ENCODE measurements around a stretch of chr10.

DNA sequence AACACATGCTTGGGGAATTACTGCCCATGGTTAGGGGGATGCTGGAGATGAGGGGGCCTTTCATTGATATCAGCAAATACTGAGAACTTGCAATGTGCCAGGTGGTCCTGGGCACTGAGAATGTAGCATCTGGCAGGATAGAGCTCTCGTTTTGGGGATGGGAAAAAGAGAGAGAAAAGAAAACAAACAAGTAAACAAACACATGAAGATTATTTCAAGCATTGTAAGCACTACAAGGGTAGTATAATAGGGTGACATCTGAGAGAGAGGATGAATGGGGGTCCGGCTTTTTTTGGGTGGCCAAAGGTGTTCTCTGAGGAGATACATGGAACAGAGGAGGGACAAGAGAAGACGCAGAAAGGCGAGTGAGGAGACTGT is 484.9 kb downstream of the RPS24 start:
- PRO-cap = no peak

DNA sequence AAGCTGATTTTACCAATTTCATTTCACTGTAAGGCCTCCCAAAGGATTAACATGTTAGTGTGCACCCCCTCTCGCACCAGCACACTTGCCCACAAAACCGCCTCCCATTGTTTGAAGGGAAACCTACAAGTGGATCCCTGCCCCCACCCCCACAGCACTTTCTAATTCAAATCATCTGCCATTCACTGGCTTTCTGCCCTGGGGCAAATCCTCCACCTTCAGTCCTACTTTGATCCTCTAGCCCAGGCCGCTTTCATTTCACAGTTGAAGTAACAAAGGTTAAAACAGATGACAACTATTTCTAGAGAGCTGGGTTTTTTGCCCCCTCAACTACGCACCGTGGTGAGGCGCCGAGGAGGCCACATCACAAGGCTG is 517.5 kb upstream of the ZMIZ1 start:
- PRO-cap = no peak

GRCh38 chr10:78744656-78745096 is 324.1 kb upstream of the ZMIZ1 start:
- PRO-cap = no peak

GRCh38 chr10:78851452-78852270 is 217.1 kb upstream of the ZMIZ1 start:
- PRO-cap = no peak

GRCh38 chr10:78962585-78962872 is 106.2 kb upstream of the ZMIZ1 start:
- PRO-cap = no peak

- PRO-cap = bidirectional peak, plus-strand start at chr10:78974264, minus-strand start at chr10:78974233
These were observed 94.8 kb upstream of the ZMIZ1 start for GRCh38 chr10:78973979-78974398.

- PRO-cap = no peak
These were observed 48.9 kb upstream of the ZMIZ1 start for GRCh38 chr10:79019945-79020174.

GRCh38 chr10:79022573-79023025 is 46.2 kb upstream of the ZMIZ1 start:
- PRO-cap = no peak

GRCh38 chr10:79079593-79080049 is 10.9 kb downstream of the ZMIZ1 start:
- PRO-cap = no peak

DNA sequence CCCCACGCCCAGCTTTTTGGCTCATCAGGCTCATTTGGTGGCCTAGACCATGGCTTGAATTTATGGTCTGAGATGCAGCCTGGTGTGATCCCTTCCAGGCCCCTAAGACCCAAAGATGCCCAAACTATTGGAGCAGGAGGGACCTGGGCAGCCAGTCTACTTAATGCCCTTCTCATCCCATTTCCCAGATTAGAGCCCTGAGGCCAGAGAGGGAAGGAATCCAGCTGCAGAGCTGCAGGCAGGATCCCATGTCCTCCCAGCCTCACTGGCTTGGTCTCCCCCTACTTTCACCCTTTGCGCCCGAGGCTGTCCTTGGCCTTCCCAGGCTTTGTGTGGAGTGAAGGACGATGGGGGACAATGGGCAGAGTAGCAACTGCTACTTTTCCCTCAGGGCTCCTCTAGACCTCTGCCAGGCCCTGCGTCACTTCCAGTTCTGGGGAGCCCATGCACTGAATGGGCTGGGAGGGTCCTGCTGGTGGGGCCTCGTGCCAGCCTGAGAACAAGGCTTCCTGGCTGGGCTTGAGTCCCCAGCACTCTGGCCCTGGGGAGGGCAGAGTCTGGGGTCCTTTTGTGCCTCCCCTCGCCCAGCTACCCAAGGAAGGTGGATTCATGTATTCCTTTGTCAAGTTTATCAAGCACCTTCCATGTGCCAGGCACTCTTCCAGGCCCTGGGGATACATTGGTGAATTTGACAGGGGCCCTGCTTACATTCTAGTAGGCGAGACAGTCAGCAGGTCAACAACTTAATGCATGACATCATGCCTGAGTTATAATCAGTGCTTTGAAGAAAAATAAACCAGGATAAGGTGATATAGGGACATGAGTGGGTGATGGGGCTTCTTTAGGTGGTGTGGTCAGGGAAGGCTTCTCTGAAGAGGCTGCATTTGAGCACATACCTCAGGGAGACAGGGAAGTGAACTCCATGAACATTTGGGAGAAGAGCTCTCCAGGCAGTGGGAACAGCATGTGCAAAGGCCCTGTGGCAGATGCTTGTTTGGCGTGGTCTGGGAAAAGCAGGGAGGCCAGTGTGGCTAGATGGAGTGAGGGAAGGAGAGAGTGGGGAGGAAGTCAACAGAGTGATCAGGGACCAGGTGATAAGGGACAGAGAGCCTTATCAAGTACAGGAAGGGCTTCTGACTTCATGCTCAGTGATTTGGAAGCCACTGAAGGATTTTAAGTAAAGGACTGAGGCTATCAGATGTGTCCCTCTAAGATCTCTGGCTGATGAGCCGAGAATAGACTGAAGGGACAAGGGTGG is 14.0 kb downstream of the ZMIZ1 start:
- PRO-cap = no peak

GRCh38 chr10:79084882-79085713 is 16.3 kb downstream of the ZMIZ1 start:
- PRO-cap = no peak

- PRO-cap = no peak
These were observed 34.2 kb downstream of the ZMIZ1 start for GRCh38 chr10:79102822-79103600.

GRCh38 chr10:79215839-79216319 is 131.4 kb upstream of the PPIF start:
- PRO-cap = no peak

GRCh38 chr10:79221581-79222074 is 125.6 kb upstream of the PPIF start:
- PRO-cap = no peak

DNA sequence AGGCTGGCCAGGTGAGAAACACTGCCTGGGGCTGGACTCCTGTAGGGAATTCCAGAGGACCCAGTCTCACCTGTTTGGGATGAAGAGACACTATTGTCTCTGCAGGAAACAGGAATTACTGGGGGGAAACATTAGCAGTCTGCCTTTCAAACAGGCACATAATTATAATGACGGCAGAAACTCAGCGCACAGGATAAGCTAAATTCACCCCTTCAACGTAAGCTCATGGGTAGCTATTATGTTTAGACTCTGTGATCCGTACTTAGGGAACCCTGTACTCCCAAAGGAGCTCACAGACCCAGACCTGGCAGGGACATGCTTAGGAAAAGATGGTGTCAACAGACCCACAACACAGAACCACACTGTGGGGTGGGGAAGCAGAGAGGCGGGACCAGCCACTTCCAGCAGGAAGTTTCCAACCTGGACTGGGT is 117.8 kb upstream of the PPIF start:
- PRO-cap = no peak

DNA sequence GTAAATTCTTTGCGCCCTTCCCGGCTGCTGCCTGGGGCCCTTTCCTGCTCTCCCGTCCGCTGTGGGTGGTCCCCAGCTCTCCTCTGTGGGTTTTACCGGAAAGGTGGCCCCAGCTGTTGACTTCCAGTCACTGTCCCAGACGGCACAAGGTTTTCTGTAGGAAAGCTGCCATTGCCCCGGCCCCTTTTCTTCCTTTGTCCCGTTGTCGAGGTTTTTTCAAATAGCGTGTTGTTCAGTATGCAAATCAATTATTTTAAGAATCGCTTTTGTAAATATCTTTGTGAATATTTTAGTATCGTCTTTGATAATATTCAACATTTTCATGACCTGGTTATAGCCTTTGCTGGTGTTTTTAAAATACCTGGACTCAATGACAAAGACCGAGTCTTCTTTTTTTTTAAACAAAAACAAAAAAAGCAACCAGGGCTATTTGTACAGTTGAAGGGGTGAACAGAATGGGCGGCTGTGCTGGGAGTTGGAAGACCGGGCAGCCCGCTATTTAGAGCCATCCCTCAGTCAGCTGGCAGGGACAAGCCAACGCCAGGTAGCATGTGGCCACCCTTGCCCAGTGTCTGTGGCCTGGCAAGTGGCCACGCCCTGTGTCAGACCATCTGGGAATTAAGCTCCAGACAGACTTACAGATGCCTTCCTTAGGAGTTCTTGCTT is 32.8 kb upstream of the PPIF start:
- PRO-cap = no peak

- PRO-cap = no peak
These were observed 8.1 kb downstream of the PPIF start for GRCh38 chr10:79355248-79355973.

DNA sequence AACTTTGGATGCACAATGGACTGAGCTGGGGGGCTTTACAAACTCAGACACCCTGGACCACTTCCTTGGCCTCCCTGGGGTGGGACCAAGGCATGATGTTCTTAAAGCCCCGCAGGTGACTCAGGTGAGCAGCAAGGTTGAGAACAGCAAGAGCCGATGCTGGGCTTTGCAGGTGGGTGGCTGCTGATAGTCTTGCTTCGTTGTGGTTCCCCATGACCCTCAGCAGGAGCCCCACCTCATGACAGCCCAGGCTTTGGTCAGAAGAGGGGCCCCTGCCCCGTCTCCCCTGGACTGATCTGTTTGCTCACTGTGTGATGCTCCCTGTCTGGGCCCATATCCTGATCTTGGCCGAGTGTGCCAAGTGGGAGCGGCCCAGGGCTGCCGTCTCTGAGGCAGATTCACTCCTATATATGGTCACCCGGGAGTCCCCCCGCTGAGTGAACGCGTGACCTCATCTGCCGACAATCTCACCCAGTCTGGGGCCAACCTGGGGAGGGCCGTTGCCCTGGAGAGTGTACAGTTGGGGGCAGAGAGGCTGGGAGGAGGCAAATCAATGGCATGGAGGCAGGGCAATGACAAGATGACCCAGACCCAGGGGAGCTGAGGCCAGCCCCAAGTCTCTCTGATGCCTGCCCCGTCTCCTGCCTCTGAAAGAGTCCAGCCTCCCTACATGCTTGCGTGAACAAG is 34.5 kb downstream of the PPIF start:
- PRO-cap = bidirectional peak, plus-strand start at position 588 of the sequence, minus-strand start at position 293 of the sequence

DNA sequence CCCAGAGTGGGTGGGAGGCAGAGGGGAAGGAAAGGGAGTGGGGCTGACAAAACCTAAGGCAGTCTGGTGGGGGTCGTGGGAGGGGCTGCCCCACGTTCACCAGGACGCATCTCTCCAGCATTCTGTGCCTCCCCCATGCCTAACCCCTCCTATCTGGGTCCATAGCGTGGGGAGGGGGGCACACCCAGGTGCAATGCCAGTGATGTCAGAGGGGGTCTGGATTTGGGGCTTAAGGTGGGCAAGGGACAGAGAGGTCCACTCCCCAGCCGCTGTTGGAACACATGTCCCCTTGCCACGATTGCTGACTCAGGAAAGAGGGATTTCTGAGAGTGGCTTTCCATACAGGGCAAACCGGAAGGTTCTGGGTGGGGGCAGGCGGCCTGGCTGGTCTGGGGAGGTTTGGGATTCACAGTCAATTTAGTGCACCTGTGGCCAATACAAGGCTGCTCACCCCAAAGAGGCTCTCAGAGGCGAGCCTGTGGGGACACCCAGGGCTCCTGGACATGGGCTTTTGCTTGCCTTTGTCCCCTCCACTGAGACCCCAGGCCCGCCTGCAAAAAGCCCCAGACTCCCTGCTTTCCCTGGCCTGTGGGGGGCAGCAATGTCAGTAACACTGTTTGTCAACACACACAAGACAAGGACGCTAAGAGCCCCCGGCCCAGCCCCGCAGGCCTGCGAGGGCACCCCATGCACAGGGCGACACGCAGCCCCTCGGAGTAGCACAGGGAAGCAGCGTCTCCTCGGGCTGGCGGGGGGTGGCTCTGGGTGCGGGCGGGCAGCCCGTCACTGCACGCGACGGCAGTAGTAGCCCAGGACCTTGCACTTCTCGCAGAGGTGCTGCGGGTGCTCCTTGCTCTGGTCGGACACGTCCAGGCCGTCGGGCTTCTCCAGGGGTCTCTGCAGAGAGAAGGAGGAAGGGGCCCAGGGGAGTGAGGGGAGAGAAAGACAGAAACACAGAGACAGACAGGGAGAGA is 38.6 kb downstream of the PPIF start:
- PRO-cap = no peak

DNA sequence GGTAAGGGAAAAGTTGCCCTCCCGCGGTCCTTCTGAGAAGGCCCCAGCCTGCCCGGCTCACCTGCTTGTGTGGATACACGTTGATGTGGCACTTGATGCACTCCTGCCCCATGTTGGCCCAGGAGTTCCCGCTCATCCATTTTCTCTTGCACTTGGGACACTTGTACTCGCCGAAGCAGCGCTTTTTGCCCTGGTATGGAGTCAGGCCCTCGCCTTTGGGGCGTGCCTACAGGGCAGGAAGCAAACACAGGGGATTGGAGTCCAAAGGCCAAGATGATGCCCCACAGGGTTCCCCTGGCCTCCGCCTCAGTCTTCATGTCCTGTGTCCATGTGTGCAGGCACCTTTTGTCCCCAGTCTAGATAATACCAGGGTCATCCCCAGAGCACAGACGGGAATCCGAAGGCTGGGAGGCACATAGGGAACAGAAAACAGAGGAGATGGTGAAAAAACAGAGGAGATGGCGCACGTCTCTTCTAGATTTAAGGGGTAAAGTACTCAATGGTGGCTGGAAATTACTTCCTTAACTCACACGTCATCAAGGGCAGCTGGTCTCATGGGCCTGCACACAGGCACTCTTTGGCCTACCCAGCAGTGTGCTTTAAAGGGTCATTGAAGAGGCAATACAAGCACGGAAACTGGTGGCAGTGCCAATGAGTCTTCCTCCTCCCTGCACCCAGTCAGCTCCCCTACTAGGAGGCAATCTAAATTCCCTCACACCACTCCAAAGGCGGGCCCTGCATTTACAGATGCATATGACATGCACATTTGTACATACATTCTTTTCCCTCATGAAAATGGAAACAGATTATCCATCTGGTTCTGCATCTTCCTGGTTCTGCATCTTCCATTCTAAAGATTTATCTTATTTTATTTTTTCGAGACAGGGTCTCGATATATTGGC is 47.2 kb downstream of the PPIF start:
- PRO-cap = no peak

Data from penis (tissue), 1 donor.